Smooth muscle cell (in vitro differentiated cells): ENCODE data around the genes G3BP2 and CXCL9.

DNA sequence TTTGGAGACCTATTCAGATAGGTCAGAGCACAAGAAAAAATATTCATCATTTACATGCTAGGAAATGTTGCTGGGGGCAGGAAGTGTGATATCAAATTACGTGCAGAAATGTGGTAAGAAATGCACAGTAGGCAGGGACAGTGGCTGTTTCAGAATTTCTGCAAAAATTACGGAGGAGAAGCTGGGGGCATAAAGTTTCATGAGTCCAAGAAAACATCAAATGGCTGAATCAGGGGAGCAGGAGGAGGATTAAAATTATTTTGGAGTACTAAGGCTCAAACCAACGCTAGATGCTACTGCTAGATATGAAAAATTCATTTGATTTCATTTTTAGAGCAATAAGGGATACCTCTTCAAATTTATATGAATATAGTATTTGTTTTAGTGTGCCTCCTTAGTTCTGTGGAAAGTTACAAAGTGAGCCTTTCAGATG lies 8.3 kb downstream of the PARM1 start:
- RAMPAGE, long total RNA, result no peak

DNA sequence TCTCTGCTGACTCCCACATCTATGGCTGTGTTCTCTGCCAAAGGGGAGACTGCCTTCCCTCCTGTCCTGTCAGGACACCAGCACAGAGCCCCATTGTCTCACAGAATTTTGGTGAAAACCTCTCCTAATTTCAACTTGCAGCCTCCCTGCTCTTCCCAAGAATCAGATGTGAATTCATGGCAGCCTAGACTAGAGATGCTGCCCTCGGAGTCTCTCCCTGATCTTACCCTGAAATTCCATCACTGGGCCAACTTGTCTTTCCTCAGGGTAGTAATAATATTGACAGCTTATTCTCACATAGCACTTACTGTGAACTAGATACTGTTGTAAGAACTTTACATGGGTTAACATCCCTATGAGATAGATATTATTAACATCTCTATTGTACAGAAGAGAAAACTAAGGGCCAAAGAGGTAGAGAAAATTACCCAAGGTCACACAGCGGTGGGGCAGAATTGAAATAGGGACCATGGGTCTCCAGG lies 118.8 kb downstream of the PARM1 start:
- RAMPAGE, long total RNA, result no peak

DNA sequence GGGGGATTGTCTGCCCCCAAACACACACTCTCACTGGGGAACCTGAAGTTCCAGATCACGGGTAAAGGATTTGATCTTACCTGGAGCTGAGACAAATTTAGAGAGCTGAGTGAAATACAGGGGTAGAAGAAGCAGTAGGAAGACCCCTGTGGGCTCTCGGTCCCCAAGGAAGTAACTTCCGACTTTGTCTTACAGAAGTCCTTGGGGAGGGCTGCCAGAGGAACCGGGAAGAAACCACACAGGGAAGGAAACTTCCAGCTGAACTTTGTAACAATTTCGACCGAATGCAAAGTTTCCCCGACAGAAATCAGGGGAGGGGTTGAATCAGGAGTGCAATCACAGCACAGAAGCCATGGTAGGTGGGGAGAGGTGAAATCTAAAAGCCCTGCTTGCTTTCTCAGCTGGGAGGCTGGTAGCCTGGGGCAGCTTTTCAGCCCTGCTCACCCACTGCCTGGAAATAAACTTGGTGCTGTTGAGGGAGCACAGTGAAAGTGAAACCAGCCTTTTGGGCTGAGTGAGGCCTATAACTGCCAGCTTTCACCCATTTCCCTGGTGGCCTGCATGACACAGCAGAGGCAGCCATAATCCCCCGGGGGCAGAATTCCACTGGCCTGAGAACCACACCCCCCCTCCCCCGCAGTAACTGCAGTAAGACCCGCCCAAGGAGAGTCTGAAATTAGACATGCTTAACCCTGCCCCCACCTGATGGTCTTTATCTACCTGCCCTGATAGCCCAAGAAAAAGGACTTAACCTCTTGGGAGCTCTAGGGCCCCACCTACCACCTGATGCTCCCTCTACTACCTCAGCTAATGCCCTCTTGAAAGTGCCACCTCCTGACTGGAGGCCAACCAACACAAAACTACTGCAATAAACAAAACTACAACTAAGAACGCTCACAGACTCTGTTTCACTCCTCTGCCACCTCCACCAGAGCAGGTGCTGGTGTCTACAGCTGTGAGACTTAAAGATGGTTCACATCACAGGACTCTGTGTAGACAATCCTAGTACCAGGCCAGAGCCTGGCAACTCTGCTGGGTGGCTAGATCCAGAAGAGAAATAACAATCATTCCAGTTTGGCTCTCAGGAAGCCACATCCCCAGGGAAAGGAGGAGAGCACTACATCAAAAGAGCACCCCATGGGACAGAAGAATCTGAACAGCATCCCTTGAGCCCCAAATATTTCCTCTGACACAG lies 248.2 kb downstream of the PARM1 start:
- RAMPAGE, long total RNA, result no peak

DNA sequence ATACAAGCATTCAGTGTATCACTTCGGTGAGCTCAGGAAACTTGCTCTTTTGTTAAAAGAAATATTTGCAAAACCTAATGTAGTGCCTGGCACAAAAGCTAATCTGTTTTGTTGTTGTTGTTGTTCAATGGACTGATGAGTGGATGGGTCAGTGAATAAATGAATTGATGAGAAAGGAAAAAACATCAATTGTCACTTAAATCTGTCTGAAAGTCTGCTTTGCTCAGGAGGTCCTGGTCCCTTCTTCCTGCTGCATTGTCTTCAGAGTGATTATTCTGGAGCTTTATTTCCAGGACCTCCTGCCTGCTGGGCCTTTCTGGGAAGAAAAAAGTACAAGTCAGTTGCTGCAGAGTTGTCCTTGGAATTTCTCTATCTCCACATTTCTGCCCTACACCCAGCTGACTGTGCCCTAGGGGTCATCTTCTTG lies 186.6 kb downstream of the RCHY1 start:
- RAMPAGE, long total RNA, result no peak

DNA sequence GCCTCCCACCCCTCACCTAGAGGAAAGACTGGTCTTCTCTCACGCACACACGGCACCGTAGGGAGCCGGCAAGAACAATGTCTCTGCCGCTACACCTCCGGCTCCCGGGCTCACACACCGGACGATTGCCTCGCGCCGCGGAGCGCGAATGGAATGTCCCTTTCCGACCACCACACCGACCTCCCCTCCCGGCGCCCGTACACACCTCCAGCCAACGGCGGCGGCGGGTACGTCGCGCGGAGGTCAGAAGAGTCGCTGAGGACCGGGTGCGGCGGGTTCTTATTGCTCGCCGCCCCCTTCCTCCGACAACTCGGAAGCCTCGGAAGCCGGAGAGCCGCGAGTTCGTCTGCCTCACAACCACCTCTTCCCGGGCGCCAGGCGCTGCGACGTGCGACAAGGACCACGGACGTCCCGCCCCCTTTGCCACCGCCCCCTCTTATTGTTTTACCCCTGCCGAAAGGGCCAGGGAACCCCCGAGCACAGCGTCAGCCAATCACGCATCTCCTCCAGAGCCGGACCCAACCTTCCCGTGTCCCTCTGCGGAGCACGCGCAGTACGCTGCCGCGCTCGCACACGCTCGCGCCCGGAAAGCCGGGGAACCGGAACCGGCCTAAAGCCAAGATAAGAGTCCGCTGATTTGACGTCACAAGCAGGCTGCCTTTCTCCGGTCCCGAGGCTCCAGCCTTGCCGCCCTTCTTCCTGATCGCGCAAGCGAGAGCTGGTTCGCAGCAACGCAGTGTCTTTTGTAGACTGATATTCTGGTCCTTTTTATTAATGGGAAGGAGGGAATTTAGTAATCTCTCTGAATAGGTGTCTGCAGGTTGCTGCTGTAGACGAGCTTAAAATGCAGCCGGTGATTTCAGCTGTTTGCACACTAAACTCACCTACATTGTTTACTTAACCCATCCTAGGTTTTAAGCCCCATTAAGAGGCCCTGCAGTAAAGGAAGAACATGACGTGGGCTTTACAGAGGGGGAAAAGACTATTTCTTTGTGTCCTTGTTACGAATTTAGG lies at the start of gene G3BP2:
Gene G3BP2 (minus strand): TSS at position 409 of the 1,014 bp plus-strand sequence.
- RAMPAGE, long total RNA, result start-site peak on the minus strand centred at position 385 of the sequence, 70 bp wide, 1,637 and 1,111 reads in 2 replicates

DNA sequence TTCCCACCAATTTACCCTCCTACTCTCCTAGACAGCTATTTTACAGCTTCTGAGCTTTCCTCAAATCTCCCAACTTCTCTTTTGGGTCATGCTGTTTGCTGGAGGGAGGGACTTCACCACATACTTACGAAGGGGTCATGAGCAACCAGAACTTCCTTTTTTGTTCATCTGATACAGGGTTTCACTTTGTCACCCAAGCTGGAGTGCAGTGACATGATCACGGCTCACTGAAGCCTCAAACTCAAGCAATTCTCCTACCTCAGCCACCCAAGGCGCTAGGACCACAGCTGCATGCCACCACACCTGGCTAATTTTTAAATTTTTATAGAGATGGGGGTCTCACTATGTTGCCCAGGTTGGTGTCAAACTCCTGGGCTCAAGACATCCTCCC lies 25.3 kb upstream of the G3BP2 start:
- RAMPAGE, long total RNA, result no peak

DNA sequence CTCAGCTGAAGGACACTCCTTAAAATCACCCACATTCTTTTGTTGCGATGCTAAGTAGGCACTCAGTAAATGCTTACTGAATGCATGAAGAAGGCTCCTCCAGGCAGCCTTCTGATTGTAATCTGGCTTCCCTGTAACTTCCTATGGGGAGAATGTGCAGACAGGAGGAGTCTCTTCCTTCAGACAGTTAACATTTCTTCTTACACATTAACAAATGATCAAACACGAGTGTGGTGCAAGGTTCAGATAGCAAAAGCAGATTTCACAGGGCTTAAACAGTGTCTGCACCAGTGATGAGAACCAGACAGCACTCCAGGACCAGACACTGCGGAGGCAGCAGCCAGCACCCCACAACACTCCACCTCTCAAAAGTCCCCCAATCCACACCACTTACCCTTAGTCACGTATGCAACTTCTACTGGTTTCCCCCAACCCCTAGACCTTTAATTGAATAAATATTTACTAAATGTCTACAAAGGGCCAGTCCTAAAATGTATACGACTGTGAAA lies 21.3 kb upstream of the USO1 start:
- RAMPAGE, long total RNA, result no peak

DNA sequence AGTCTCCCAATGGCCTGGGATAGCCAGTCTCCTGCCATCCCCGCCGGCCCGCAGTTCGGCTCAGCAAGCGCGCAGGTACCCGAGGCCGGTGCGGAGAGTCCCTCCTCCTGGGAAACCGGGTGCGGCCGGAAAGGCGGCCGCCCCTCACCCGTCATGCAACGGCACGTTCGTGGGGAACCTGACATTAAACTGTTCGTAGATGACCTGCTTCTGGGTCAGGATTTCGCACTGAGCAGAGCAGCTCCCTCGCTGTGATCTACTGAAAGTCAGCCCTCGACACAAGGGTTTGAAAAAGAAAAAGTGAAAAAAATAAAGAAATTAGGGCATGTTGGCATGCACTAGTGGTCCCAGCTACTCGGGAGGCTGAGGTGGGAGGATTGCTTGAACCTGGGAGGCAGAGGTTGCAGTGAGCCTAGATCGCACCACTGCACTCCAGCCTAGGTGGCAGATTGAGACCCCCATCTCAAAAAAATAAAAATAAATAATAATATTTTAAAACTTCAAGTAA lies 15.9 kb downstream of the PPEF2 start:
- RAMPAGE, long total RNA, result no peak

DNA sequence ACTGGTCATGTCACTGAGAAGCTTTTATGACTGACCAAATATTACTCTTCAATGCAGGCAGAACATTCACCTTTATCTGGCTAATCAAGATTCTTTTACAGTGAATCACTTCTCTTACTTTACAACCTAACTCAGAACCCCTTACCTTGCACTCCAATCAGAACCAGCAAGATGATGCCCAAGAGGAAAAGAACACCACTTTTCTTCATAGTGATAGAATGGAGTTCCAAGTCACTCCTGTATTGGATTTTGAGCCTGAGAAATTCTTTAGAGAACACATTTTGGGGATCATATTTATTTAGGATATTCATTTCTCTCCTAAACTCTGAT lies at the start of gene CXCL9:
Gene CXCL9 (minus strand): TSS at position 269 of the 330 bp plus-strand sequence.
- RAMPAGE, long total RNA, result no peak

DNA sequence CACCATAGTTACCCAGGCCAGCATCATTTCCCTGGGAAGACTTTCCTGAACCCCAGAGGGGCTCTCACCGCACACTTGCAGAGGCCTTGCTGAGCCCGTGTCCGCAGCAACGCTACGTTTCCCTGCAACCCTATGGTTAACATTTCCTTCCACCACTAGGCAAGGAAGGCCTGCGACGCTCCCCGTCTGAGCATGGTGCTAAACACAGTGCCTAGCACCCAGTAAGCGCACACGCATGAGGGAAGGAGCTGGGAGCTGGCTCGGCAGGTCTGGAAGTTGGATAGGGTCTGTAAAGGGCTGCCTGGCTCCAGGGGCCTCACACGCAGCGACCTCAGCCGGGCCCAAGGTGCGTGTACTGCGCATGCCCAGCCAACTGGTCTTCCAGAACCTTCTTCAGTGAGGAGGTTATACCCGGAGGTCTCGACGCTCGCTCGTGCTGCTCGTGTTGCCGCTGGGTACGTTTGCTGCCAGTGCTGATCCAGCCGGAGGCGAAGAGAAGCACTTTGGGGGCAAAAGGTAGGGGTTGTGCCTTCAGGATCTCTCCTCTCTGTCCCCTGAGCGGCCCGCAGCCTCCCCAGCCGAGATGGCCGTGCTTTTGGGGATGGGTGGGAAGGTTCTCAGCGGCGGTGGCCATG lies 3.6 kb upstream of the CXCL9 start:
- RAMPAGE, long total RNA, result no peak

DNA sequence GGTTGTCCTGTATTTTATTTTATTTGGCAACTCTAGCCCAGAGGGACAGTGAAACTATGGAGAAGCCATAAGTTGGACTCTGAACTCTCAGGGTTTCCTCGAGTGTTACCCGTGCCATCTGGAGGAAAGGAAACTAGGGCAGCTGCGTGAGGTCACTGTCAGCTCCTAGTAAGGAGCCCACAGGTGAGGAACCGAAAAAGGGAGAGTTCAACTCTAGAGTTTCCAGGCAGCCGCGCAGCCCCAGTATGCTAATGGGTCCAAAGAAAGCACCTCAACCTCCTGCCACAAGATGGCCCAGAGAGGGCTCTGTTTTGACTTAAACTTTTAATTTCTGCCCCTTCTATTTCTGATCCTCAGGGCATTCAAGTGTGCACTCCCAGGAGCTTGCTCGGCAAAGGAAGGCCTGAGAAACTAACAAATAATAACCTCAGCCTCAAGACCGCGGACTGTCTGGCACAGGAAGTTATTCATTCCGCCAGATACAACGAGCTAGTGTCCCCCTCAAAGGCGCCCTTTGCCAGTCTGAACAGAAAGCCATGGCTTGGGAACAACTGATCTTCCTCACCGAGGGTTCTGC lies 13.9 kb downstream of the SCARB2 start:
- RAMPAGE, long total RNA, result no peak

GRCh38 chr4:76238185-76238564 lies 13.3 kb upstream of the FAM47E start:
- RAMPAGE, long total RNA, result no peak

DNA sequence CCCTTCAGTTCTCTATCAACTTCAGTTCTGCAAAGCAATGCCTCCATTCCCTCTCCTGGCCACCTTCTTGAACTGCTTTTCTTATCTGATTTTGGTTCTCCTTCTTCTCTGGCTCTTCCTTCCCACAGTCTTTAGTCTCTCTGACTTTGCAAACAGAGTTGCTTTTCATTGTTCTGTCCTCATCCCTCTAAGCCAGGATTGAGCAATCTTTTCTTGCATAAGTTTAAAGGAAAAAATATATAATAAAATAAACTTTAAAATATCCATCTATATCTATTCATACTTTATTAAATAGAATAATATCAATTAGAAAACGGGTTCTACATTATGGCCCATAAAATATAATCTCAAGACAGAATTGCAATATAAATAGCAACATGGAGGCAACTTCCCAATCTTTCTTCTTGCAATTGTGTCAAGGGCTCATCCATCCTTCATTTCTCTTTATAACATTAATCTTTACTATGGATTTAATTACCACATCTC lies 3.4 kb upstream of the STBD1 start:
- RAMPAGE, long total RNA, result no peak

DNA sequence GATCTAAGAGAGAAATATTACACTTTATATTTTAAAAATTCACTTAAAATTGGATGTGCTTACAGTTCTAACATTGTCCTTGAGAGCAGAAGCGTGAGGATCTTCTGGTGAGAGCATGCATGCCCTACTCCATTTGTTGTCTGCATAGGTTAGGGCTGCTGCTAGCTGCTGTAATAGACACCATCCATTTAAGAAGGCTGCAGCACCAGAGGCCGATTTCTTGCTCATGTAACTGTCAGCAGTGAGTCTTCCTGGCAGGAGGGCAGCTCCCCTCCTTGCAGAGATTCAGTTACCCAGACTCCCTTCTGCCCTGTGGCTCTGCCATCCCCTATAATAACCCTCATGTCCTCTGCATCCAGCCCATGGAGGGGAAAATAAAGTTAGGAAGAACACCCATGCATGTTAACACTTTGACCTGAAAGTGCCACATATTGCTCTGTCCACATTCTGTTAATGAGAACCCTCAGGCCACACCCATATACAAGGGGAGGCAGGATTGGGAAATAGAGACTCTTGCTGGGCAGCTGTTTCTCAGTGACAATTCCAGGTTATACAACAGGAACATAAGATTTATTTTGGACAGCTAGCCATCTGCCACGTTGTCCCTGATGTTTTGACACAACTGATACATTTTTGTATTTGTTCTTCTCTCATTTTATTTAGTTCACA lies 5.4 kb downstream of the STBD1 start:
- RAMPAGE, long total RNA, result no peak

- RAMPAGE, long total RNA, result no peak
Observed at GRCh38 chr4:76601768-76602173, 166.7 kb downstream of the SHROOM3 start.

GRCh38 chr4:76892551-76893208 lies 5.3 kb downstream of the SOWAHB start:
- RAMPAGE, long total RNA, result no peak

GRCh38 chr4:76946985-76947869 lies 2.3 kb upstream of the SEPTIN11 start:
- RAMPAGE, long total RNA, result no peak

GRCh38 chr4:76948273-76949337 lies 947 bp upstream of the SEPTIN11 start:
- RAMPAGE, long total RNA, result no peak

DNA sequence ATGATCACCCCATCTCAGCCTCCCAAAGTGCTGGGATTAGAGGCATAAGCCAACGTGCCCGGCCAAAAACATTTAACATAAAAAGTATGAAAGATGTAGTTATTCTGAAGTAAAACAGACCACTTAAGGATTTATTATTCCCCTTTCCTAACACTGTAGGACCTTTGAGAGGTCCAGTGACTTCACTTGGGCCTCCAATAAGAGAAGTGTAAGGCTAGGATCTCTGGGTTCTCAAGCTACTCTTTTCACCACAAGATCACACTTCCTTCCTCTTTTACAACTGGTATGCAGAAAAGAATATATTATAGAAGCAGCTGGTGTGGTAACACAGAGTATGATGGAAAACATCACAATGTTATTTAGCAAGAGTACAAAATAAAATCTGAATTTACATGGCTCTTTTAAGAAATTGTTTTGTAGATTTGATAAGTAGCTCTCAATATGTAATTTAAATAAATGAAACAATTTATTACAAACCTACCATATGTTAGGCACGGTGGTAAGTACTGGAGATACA lies 30.1 kb upstream of the CCNG2 start:
- RAMPAGE, long total RNA, result no peak

DNA sequence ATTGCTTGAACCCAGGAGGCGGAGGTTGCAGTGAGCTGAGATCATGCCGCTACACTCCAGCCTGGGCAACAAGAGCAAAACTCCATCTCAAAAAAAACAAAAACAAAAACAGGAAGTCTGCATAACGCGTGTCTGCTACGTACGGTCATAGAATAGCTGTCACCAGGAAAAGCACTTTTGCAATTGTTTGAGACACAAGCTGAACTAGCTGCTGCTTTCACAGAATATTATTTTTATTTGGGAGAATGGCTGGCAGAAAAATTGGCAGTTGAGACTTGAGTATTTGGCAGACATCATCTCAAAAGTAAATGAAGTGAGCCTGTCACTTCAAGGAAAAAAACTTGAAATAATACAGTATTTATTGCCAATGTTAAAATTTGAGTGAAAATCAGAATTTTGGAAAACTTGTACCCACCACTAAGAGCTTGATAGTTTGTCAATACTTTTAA lies 19.5 kb upstream of the CCNG2 start:
- RAMPAGE, long total RNA, result no peak